Tibial artery (tissue), 1 donor: ENCODE data around the genes FSCB, TOGARAM1 and PRPF39.

- PRO-cap, result no peak
Measured at GRCh38 chr14:39016868-39017899, 85.9 kb downstream of the SEC23A start.

GRCh38 chr14:39029683-39030788 lies 73.0 kb downstream of the SEC23A start:
- PRO-cap, result no peak

GRCh38 chr14:39176467-39176699 lies 1.3 kb downstream of the PNN start:
- PRO-cap, result no peak

DNA sequence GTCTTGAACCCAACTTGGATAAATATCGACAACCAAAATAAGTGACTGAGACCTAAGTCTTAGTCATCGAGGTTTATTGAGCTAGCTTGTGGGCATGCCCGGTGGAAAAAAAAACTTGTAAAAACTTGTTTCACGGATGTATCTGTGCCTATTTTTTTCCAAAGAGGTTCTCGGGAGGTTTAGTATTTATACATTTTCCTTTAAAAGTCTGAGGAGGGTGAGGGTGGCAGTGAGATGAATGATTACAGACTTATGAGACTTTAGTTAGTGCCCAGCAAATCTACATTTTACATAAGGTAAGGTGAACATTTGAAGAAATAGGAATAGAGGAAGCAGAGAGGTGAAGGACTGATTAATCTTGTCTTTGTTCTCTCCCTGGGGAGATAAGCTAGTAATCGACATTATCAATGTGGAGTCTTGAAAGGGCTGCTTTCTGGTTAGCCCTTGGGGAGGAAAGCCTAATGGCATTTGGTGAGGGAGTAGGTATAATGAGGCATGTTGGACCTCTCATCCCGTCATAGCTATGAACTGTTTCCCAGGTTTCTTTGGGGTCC lies 13.2 kb downstream of the PNN start:
- PRO-cap, result no peak

DNA sequence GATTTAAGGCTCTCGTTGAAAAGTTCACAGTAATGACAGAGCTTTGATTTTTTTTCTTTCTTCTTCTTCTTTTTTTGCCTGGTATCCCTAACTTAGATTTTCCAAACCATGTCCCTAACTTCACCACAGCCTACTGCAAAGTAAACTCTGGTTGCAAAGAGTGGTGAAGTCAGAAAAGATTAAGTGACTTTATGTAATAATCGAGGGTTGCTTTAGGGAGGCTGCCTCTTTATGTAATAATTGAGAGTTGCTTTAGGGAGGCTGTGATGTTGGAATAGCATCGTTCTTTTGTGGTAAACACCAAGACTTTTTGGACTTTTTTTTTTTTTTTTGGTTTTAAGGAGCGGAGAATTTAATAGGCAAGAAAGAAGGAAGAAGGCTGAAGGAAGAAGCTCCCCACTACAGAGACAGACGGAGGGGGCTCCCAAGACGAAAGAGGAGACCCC lies 937 bp upstream of the FBXO33 start:
- PRO-cap, result no peak

DNA sequence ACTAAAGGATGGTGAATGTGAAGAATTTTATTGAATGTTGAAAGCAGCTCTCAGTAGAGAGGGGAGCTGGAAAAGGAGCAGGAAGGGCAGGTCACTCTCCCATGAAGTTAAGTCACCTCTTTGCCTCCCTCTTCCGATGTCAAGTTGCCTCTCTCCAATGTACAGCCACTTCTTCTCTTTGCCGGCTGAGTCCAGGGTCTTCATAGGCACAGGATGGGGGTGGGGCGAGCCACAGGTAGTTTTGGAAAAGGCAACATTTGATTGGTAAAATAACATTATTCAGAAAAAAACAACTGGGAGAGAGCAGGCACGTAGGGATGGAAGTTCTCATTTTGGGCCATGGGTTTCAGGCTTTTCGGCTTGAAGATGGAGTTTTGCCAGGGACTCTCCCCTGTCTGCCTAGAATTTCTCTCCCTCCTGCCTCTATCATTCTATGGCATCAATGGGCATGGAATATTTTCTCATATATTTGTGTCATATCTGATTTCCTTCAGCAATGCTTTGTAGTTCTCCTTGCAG lies 821.2 kb upstream of the LRFN5 start:
- PRO-cap, result no peak

- PRO-cap, result no peak
Measured at GRCh38 chr14:41988594-41989050, 381.9 kb downstream of the LRFN5 start.

DNA sequence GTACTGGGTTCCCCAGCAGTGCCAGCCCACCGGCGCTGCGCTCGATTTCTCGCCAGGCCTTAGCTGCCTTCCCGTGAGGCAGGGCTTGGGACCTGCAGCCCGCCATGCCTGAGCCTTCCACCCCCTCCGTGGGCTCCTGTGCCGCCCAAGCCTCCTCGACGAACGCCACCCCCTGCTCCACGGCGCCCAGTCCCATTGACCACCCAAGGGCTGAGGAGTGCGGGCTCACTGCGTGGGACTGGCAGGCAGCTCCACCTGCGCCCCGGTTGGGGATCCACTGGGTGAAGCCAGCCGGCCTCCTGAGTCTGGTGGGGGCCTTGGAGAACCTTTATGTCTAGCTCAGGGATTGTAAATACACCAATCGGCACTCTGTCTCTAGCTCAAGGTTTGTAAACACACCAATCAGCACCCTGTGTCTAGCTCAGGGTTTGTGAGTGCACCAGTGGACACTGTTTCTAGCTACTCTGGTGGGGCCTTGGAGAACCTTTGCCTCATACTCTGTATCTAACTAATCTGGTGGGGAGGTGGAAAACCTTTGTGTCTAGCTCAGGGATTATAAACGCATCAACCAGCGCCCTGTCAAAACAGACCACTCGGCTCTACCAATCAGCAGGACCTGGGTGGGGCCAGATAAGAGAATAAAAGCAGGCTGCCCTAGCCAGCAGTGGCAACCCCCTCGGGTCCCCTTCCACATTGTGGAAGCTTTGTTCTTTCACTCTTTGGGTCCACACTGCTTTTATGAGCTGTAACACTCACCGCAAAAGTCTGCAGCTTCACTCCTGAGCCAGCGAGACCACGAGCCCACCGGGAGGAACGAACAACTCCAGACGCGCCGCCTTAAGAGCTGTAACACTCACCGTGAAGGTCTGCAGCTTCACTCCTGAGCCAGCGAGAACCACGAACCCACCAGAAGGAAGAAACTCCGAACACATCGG lies 121.9 kb downstream of the FSCB start:
- PRO-cap, result no peak

DNA sequence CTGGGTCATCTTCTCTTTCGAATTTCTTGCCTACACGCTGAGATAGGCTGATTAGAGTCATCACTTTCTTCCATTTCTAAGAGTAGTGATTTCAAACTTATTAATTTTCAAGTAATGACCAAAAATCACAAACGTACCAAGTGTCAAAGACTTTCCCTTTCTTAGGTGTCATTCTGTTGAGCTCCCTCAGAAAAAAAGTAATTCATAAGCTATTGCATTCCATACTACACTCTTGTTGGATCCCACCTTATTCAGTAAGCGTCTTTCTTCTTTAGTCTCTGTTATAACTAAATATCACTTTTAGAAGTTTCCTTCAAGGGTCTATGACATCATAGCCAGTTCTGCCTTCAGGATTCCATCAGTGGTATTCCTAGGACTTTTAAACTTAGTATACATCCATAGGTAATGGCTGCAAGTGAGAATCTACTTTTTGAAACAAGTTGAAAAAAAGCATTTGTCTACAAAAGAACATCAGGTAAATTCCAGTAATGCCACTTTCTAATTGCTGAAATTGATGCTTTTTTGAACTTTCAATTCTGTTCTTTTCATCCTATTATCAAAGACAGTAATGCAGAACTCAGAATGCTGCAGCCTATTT lies at the start of gene FSCB:
FSCB (minus strand) TSS at position 289 of the 598 bp plus-strand sequence.
- PRO-cap, result no peak

DNA sequence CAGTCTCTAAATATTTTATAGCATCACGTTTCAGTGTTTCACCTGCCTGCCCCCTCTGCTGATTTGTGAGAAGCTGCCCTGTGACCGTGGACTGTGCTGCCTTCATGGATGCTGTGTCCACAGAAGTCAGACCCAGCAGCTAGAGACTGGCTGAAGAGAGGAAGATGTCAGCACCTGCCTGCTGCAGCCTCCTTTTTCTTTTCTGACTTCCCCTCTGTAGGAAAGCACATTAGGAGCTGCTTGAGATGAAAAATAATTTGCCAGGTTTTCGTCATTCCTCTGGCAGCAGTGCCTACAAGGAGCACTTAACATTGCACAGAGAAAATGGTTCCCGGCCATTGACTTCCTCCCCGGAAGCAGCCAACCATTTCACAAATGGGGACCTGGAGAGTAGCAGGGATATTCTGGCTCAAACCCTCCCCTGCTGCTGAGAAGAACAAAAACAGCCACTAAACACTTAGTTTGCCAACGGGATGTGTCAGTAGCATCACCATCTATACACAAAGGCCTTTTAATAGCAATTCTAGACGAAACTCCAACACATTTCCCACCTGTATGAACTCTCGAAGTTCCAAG lies 184.6 kb upstream of the C14orf28 start:
- PRO-cap, result no peak

DNA sequence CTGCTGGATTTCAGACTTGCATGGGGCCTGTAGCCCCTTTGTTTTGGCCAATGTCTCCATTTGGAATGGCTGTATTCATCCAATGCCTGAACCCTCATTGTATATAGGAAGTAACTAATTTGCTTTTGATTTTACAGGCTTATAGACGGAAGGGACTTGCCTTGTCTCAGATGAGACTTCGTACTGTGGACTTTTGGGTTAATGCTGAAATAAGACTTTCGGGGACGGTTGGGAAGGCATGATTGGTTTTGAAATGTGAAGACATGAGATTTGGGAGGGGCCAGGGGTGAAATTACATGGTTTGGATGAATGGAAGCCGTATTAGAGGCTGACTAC lies 174.3 kb upstream of the C14orf28 start:
- PRO-cap, result no peak

GRCh38 chr14:44962071-44963225 lies at the start of gene TOGARAM1:
TSS of gene TOGARAM1 (plus strand) at chr14:44962190.
- PRO-cap, result bidirectional peak, plus-strand start at chr14:44962258, minus-strand start at chr14:44961938; bidirectional peak, plus-strand start at chr14:44962848, minus-strand start at chr14:44962751

DNA sequence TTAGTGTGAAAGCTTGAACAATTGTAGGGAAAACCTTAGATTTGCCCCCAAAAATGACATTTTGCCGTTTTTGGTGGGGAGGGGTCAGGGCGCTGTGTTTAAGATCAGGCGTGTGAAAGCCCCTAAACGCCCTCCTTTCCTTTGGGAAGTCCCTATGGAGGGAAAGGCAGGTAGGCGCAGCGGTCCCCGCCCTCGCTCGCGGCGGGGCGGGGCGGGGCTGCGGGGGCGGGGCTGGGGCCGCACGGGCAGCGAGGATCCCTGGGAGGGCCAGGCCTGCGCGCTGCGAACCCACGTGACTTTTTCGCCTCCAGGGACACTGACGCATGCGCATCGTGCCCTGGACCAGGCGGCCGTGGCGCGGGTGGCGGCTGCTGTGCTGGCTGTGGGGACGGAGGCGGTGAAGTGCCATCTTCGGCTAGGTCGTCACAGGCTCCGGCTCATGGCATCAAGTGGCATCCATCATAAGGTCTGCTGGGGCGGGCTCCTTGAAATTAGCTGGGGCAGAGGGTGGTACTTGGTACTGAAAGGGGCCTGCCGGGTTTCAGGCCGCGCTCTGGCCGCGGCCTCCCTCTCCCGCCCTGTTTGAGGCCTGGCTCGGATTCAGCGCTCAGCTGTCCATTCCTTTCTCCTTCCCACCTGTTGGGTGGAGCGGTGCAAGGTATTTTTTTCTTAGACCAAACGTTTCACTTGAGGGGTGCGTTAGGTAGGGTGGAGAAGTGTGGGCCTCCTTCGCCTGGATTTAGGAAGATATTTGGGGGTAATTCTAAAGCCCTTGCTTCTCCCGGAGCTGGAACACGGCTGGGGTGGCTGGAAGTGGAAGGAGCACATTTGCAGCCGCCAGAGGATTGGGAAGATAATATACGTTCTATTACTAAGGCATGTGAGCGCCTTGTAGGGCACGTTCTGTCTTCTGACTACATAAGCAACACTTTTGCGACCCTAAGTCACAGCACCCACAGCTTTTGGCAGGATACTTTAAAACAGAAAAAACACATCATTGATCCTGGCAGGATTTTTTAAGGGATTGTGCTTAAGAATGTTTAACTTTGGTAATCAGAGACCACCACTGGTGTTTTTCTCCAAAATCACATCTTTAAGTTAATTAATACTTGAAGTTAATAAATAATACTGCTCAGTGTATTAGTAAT lies at the start of gene PRPF39:
PRPF39 (plus strand) TSS at position 333 of the 1,148 bp plus-strand sequence.
- PRO-cap, result bidirectional peak, plus-strand start at position 338 of the sequence, minus-strand start at position 198 of the sequence

DNA sequence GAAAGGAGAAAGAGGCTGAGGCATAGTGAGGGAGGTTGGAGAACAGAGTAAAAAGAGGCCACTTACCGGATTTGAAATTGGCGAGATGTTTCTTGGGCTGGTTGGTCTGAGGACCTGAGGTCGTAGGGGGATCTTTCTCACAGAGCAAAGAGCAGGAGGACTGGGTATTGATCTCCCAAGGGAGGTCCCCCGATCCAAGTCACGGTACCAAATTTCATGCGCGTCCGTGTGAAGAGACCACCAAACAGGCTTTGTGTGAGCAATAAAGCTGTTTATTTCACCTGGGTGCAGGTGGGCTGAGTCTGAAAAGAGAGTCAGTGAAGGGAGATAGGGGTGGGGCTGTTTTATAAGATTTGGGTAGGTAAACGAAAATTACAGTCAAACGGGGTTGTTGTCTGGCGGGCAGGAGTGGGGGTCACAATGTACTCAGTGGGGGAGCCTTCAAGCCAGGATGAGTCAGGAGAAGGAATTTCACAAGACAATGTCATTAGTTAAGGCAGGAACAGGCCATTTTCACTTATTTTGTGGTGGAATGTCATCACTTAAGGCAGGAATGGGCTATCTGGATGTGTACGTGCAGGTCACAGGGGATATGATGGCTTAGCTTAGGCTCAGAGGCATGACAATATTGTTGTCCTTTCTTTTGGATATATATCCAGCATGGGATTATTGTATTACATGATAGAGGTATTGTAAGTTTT lies 592.4 kb upstream of the MDGA2 start:
- PRO-cap, result no peak

DNA sequence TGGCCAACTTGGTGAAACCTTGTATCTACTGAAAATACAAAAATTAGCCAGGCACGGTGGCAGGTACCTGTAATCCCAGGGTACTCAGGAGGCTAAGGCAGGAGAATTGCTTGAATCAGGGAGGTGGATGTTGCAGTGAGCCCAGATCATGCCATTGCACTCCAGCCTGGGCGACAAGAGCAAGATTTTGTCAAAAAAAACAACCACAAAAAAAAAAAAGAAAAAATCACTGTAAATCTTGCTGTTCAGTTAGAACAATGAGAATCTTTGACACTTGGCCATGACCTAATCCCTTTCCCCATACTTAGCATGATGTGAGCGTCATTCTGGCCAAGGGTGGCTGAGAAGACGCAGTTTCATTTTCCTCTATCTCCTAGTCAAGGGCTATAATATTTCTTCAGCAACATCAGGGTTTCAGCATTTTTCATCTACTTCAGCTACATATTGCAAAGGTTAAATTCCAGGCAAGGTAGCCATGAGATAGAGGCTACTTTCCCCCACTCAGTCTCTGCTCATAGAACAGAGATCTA lies 599.4 kb upstream of the MDGA2 start:
- PRO-cap, result no peak

- PRO-cap, result no peak
Measured at GRCh38 chr14:49549878-49550405, 36.2 kb downstream of the RPS29 start.

DNA sequence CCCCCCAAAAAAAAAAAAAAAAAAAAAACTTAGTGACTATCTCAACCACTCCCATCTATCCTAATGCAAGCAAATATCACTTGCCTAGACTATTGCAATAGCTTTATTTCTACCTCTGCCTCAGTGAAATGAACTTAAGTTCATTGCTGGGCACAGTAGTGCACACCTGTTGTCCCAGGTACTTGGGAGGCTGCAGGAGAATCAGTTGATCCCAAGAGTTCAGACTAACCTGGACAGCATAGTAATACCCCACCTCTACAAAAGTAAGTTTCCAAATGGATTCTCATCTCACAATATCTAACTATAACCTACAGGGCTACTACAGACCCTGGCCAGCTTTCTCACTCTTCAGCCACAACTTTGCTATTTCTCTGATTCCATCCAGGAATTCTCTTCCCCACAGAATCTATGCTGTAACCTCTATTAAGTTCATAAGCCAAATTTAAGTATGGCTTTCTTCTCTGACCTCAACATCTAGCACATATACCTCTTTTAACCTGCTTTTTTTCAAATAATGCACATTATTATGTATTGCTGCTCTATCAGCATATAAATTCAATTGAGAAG lies 4.1 kb downstream of the RPS29 start:
- PRO-cap, result no peak

DNA sequence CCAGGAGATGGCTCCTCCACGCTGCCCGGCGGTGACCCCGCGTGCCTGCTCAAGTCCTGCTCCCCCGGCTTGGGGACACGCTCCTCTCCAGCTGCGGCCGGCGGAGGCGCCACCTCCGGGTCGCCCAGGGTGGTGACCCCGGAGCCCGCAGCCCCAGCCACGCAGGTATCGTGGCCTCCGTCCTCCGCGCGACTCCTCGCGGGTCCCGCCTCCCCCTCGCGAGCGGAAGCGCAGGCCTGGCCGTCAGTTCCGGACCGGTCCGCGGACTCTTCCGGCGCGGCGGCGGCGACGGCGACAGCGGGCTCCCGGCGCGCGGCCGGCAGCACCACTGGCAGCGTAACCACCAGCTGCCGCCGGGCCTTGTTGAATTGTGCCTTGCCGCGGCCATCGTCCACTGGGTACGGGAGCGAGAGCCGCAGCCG lies 1.3 kb downstream of the DNAAF2 start:
- PRO-cap, result bidirectional peak, plus-strand start at position 297 of the sequence, minus-strand start at position 185 of the sequence

- PRO-cap, result no peak
Measured at GRCh38 chr14:49640629-49641326, 5.7 kb upstream of the DNAAF2 start.

DNA sequence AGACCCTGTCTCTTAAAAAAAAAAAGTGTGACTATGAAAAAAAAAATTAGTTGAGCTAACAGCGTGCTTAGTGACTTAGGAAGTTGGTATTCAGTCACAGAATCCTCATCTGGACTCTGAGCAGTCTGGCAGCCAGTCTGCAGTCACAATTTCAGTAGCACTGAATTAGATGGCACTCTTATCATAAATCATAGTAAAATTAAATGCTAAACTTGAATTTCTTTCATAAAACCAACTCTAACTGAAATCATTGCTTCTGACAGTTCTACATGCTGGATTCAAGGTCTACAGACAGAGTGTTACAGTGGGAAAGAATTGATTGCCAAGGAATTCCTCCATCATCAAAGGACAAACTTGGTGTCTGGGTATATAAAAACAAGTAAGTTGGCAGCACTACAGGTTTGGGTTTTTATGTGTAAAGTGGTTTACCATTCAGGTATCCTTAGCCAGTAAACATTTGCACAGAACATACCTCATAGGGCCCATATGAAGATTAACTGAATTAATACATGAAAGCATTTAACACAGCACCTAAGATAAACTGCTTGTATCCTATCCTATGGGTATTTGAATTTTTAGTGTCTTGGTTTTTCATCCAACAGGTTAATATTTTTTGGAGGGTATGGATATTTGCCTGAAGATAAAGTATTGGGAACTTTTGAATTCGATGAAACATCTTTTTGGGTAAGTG lies 9.8 kb downstream of the KLHDC2 start:
- PRO-cap, result no peak